H7 (cell line): ENCODE data around the gene SNAI3.

- RAMPAGE, long total RNA, result no peak
These were observed 394 bp downstream of the CA5A start for GRCh38 chr16:87935981-87936288.

GRCh38 chr16:87948957-87949402, 2.3 kb upstream of the BANP start:
- RAMPAGE, long total RNA, result no peak

DNA sequence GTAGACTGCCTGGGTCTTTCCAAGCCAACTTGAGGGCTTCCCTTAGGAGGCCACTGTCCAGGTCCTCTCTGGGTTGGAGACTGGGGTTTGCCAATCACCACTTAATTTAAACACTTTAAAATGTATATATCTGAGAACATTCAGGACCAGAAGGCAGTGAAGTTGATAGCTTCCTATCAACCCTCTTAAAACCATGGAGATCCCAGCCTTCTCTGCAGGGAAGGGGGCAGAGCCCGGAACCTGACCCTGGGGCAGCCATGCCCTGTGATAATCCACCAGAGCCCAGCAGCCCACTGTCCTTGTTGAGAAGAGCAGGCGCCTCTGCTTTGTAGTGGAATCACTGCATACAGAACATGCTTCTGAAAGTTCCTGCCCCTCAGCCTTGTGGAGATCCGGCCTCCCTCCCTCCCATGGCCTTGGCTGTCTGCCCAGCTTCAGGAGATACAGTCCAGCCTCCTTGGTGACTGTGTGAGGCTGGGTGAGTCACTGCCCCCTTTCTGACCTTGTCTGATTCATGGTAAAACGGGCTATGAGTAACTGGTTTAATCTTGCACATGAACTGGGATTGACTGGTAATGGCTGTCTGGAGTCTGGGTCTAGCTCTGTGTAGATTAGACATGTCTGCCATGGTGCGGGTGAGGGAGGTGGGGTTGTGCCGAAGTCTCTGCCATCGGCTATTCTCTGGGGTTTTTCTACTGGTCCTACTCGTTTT, 144.1 kb upstream of the ZNF469 start:
- RAMPAGE, long total RNA, result no peak

- RAMPAGE, long total RNA, result no peak
These were observed 137.6 kb upstream of the ZNF469 start for GRCh38 chr16:88245071-88245666.

- RAMPAGE, long total RNA, result no peak
These were observed 84.5 kb upstream of the ZNF469 start for GRCh38 chr16:88298188-88298660.

- RAMPAGE, long total RNA, result no peak
These were observed 5.5 kb downstream of the ZNF469 start for GRCh38 chr16:88388123-88388748.

- RAMPAGE, long total RNA, result no peak
These were observed 28.4 kb downstream of the ZNF469 start for GRCh38 chr16:88411262-88411521.

DNA sequence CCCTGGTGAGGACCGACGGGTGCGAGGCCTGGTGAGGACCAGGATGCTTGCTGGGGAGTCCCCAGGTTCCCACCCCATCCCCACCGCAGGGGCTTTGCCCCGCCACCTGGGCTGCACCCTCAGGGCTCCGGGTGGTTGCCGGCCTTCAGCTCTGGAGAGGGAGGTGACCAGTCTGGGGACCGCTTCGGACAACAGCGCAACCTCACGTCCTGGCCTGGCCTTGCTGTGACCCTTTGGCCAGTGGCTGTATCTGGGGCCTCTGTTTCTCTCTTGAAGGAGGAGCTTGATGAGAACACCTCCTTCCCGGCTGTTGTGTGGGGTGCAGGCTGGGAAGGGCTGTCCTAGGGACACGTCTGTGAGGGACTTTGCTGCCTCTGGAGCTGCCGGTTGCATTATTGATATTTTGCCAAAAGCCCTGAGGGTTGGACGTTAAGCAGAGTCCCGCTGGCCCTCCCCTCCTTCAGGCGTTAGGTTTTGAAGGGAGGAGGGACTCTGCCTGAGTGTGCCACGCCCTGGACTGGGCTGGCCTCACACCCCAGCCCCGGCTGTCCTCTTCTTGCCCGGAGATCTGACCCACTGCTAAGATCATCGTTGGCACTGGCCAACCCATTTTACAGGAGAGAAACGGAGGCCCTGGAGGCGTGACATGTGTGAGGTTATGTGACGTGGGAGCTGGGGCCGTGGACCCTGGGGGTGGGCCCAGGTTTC, 8.3 kb downstream of the ZFPM1 start:
- RAMPAGE, long total RNA, result no peak

GRCh38 chr16:88508436-88508972, 55.4 kb downstream of the ZFPM1 start:
- RAMPAGE, long total RNA, result no peak

GRCh38 chr16:88588608-88589229, 18.5 kb downstream of the ZC3H18 start:
- RAMPAGE, long total RNA, result no peak

GRCh38 chr16:88591965-88592256, 21.7 kb downstream of the ZC3H18 start:
- RAMPAGE, long total RNA, result no peak

GRCh38 chr16:88631218-88631971, 7.0 kb upstream of the IL17C start:
- RAMPAGE, long total RNA, result no peak

- RAMPAGE, long total RNA, result no peak
These were observed 4.1 kb downstream of the CYBA start for GRCh38 chr16:88646495-88647321.

DNA sequence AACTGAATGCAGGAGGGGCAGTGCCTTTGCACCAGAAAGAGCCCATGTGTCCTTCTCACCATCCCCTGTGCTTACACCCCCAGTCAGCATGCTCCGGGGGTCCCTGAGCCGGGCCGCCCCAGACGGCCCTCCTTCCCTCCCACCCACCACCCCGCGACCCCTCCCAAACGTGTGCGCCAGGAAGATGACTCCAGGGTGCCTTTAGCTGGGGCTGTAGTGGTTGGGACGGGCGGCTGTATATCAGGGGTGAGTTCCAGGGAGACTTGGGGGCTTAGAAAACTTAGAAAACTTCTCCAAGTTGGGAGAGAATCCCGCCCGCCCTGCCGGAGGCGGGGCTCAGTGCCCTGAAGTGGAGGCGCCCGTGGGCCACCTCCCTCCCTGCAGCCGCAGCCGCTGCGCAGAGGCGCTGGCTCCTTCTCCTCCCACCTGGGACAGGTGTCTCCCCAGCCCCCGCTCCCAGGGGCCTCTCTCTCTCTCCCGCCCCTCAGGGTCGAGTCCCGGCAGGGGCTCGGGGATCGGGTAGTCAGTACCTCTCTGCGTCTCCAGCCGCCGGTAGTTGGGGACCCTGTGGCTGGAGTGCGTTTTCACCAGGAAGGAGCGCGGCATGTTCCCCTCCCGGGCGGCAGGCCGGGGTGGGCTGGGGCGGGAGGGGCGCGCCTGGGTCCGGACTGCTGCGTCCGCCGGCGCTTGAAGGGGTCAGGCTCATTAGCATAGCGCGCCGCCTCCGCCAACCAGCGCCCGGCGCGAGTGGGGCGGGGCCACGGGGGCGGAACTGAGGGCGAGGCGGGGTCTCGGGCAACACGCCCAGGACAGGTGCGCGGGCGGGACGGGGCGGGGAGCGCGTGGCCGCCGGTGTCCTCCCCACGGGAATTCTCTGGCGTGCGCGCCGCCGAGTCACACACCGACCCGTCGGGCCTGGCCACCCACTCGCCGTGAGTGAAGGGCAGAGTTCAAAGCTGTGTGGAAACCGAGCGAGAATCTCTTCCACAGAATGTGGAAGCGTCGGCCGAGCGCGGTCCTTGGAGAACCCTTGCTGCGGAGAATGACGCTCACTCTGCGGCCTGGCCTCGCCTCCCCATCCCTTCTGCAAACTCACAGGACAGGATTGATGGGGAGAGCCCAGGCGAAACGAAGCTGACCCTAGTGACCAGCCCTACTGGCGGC, at the start of gene SNAI3:
Gene SNAI3 (minus strand): TSS at position 707 of the 1,164 bp plus-strand sequence.
- RAMPAGE, long total RNA, result no peak

DNA sequence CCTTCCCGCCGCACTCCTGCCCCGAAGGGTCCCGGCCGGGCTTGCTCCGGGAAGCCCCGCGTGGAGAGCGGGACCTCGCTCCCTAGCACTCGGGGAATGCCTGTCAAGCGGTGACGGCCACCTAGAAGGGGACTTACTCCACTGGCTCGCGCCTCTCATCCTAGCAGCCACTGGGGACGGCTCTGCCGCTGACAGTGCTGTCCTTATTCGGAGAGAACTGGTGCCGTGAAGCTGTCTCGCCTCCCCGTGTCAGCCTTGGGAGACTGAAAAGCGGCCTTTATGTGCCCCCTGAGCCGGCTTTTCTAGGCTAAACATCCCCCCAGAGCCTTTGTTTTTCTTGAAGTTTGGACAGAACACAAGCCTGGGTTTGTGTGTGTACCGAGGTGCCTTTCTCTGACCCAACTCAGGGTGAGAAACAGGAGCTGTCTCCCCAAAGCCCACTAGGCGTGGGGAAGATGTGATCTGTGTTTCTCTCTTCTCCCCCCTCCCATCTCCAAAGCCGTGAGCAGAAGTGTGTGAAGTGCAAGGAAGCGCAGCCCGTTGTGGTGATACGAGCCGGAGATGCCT, 417 bp downstream of the CTU2 start:
- RAMPAGE, long total RNA, result no peak

- RAMPAGE, long total RNA, result no peak
These were observed 38.6 kb downstream of the PIEZO1 start for GRCh38 chr16:88746320-88746948.

GRCh38 chr16:88764912-88765682, 19.9 kb downstream of the PIEZO1 start:
- RAMPAGE, long total RNA, result no peak

DNA sequence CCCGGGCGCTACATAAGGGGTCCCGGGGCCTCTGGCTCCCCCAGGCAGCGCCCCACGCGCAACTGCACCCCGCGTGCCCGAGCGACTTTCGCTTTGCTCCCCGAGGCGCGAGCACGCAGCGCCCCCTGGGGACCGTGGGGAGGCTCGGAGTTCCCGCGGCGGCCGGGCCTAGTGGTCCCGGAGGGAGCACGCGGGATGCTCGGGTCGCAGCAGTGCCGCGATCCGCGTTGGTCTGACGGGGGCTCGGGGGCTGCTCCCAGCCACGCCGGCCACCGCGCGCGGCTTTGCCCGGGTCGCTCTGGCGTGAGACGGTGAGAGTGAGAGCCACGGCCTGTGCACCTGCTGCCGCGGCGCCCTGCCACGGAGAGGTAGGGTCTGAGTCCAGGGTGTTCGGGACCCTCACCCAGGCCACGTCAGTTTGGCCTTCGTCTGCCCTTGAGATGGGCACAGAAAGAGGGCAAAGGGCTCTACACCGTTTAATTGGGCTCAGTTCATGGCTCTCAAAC, 537 bp upstream of the PIEZO1 start:
- RAMPAGE, long total RNA, result no peak

DNA sequence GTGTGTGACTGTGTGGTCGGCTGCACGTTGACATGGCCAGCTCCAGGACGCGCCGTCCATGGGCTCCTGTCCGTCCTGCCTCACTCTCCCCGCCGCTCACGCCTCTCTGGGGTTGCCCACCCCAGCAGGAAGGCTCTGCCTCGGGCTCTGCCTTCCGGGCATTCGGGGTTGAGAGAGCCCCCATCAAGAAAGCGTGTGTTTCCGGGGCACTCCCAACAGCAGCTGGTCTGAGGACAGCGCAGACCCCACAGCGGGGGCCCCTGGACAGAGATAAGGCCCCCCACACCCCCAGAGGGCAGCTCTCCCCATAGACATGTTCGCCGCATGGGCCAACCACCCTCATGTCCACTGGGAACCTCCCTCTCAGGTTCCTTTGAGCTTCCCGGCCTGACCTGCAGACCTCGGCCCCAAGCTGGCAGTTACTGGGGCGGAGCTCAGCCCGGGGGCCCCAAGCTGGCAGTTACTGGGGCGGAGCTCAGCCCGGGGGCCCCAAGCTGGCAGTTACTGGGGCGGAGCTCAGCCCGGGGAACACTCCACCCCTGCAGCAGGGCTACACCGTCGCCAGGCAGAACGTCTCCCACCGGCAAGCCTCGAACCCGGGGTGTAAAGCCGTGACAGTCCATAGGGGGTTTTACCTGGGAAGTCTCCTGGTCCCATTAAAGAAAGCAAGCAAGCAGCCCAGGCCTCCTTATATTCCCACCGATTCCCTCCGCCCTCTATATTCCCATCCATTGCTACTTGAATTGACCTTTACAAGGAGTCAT, 8.5 kb upstream of the PIEZO1 start:
- RAMPAGE, long total RNA, result no peak

- RAMPAGE, long total RNA, result no peak
These were observed 1.4 kb upstream of the APRT start for GRCh38 chr16:88812886-88813867.